Mesothelial cell of epicardium (in vitro differentiated cells): ENCODE measurements around the genes SCD, PAX2, TWNK, TLX1 and NPM3.

GRCh38 chr10:100187568-100188090, 1.8 kb upstream of the ERLIN1 start:
- PRO-cap: no peak

DNA sequence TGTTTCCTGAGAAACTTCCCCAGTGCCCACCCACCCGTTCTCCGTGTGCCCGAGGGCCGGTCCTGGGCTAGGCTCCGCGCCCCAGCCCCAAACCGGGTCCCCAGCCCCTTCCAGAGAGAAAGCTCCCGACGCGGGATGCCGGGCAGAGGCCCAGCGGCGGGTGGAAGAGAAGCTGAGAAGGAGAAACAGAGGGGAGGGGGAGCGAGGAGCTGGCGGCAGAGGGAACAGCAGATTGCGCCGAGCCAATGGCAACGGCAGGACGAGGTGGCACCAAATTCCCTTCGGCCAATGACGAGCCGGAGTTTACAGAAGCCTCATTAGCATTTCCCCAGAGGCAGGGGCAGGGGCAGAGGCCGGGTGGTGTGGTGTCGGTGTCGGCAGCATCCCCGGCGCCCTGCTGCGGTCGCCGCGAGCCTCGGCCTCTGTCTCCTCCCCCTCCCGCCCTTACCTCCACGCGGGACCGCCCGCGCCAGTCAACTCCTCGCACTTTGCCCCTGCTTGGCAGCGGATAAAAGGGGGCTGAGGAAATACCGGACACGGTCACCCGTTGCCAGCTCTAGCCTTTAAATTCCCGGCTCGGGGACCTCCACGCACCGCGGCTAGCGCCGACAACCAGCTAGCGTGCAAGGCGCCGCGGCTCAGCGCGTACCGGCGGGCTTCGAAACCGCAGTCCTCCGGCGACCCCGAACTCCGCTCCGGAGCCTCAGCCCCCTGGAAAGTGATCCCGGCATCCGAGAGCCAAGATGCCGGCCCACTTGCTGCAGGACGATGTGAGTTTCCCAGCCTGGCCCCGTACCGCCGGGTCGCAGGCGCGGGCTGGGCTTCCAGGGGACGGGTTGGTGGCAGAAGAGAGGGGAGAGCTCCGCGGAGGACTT, at the start of gene SCD:
SCD (plus strand) TSS at position 472 of the 875 bp plus-strand sequence.
- PRO-cap: bidirectional peak, plus-strand start at position 349 of the sequence, minus-strand start at position 180 of the sequence

- PRO-cap: no peak
These were observed 858 bp downstream of the NDUFB8 start for GRCh38 chr10:100528439-100529586.

DNA sequence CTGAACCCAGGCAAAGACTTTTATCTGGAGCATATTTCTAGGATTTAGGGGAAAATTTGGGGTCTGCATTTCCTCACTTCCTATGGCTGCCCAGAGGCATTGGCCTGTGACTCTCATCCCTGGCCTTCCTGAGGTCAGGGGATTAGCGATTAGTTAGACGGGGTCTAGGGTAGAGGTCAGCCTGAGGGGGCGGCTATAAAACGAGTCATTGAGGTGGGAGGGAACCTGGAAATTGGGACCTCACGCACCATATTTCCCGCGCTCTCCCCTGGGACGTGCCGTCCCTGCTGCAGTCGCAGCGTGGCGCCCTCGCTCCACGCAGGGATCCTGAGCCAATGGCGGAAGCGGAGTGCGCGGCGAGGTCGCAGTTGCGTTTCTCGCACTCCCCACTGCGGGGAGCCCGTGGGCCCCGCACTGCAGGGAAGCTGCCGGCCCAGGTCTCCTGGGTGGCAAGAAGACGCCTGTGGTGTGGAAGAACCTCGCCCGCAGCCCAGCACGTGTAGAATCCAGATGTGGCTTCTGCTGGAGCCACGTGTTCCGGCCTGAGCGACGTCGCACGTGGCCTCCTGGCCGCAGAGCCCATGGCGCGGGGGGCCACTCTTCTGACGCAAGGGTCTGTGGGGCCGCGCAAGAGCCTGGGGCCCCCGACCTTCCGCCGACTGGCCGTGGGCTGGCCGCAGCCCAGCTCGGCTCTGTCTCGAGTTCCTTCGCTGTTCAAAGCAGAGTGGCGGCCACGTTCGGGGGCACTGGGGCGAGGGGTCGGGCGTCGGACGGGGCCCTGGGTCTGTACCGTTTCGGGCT, 26.3 kb downstream of the HIF1AN start:
- PRO-cap: no peak

- PRO-cap: no peak
These were observed 33.9 kb downstream of the HIF1AN start for GRCh38 chr10:100569616-100570106.

GRCh38 chr10:100654455-100654804, 91.0 kb upstream of the PAX2 start:
- PRO-cap: no peak

- PRO-cap: no peak
These were observed 90.2 kb upstream of the PAX2 start for GRCh38 chr10:100654805-100655883.

DNA sequence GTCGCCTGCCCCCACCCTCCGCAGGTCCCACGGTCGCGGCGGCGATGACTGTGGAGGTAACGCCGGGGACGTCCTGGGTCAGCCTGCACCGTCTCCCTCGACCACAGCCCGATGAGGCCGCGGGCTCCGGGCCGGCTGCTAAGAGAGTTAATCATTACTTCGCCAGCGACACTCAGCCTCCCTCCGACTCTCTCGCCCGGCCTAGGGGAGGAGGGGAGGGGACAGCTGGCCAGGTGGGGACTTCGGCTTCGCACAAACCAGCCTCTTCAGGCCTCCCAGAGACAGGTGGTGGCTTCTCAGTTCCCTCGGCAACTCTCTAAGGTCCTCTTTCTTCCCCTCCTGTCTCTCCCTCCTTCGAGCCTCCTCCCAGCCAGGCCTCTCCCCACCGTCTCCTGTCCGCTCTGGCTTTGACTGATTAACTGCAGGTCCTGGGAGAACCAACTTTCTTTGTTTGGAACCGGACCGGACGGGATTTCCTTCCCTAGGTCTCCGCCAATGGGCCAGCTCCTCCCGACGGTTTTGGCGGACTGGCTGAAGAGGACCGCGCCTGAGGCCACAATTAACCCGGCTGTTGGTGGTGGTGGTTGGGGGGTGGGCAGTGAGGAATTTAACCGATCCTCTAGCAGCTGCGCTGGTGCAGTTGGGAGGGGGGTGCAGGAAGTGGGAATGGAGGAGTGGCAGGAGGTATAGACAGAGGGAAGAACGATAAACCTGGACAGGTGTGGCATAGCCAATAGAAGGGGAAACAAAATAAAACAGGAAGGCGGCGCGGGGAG, 5.5 kb upstream of the PAX2 start:
- PRO-cap: no peak

- PRO-cap: no peak
These were observed at the start of gene PAX2 for GRCh38 chr10:100745333-100745893. Gene PAX2 (plus strand): TSS chr10:100745582.

DNA sequence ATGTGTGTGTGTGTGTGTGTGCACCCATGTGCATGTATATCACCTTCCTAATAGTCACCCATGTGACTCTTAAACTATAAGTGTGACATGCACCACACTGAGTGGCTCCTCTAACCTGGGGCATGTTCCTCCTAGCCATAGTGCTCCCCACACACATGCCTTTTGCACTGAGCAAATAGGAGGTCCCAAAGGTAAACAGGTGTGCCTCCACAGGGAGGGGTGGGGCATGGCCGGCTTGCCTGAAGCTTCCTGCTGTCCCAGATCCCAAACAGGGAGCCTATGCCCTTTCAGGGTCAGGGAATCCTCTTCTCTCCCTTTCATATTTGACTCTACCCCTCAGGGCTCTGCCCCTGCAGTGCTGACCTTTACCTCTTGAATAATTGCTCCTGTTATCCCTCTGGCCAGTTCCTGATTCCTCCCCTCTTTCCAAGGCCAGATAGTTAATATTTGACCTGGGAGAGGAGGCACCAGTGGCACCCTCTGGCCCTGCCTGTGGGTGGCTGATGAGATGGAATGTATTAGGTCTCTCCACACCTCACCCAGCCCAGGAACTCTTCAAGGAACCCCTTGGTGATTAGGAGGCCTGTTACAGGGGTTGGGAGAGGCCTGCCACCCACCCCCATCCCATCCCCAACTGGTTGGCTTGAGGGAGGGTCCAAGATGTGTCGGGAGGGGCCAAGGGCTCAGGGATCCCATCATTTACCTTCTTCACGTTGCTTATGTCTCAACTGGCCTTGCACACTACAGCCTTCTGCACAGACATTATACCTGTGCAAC, 2.0 kb downstream of the SEMA4G start:
- PRO-cap: no peak

DNA sequence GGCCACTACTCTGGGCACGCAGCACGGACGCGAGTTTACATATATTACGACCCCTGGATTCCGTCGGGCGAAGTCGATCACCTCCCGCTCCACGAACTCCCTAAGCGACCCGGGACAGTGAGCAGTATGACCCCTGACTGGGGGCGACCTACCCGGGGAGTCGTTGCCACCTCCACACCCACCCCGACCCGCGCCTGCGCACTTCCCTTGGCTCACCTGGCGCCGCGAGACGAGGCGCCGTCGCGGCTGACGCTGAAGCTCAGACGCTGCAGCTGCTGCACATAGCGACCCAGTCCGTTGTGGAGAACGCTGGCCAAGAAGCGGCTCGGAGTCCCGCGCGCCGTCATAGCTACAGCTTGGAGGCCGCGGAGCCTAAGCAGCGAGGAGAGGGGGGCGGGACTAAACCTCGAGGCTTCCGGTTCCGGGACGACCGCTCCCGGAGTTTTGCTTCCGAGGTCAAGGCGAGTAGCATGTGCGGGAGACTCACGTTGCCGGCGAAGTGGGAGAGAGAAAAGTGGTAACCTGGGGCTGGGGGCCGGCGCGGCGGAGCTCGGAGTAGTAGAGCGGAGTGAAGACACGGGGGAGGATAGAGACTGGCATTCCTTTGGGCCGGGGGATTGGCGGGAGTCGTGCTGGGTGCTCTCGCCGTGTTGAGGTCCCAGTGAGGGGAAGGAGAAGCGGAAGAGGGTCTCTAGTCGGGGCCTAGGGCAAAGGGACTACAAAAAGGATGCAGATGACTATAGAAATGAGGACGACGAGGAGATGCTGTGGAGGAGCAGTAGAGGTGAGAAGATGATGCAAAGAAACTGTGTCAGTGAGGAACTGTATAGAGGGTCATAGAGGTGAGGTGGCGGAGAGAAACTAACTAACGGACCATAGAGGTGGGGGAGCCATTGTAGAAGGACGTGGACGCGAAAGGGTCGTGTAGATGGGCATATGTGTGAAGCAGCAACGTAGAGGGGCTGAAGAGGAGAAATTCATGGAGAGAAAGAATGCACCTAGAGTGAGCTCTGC, at the start of gene TWNK:
TWNK (plus strand) TSS at position 447 of the 1,014 bp plus-strand sequence.
- PRO-cap: bidirectional peak, plus-strand start at position 459 of the sequence, minus-strand start at position 401 of the sequence

DNA sequence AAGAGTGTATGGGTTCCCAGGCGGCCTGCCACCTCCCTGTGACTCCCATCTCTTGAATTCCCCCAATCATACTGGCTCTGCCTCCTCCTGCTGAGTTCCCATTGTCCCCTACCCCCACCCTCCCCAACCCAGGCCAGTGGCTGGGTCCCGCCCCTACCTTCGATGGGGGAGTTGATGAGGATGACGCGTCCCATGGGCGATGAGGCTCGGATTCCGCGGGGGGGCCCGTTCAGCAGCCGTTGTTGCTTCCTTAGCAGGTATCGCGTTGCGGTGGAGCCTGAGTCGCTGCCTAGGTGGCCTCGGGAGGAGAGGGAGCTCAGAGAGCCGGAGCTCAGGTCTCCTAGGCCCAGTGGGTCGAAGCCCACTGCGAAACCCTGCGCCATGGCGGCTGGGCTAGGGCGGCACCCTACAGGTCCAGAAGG, 1.1 kb downstream of the PDZD7 start:
- PRO-cap: no peak

DNA sequence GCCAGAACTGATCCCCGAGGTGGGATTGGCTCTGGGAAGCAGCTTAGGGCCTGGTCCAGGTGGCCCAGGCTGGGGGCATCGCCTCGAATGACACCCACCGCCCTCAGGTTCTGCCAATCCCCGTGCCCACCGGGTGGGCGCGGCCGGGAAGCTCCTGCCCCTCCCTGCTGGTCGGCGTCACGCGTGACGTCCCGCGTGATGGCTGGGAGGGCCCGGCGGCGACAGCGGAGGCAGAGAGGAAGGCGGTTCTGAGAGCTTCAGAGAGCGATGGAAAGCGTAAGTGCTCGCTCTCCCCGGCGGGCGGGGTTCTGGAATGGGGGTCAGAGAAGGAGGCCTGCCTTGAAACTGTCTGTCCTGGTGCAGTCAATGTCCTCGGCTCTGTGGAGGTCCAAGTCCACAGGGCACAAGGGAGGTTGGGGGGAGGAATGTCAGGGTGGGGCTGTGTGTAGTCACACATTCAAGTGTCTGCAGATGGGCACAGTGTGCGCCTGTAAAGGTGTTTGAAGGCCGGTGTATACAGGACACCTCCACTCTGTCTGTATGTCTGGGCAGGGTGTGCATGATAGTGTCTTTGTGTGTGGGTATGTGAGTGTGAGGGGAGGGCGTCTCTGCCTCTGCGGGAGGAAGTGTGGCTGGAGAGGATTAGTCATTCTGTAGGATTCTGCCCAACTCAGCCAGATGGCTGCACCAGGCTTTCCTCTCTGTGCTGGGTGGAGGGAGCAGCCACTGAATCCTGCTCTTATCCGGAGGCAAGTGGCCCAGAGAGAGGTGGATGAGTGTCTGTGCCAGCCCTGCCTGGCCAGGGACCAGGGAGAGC, 1.4 kb downstream of the SFXN3 start:
- PRO-cap: unidirectional peak, plus-strand start at position 251 of the sequence

- PRO-cap: no peak
These were observed 4.9 kb downstream of the KAZALD1 start for GRCh38 chr10:101066527-101067348.

GRCh38 chr10:101123538-101123869, 7.6 kb upstream of the TLX1 start:
- PRO-cap: no peak

GRCh38 chr10:101130593-101131843, at the start of gene TLX1:
Gene TLX1 (plus strand): TSS chr10:101131300.
- PRO-cap: no peak

- PRO-cap: no peak
These were observed 412 bp downstream of the LBX1 start for GRCh38 chr10:101228776-101229325.

- PRO-cap: no peak
These were observed 7.2 kb upstream of the LBX1 start for GRCh38 chr10:101235986-101237379.

- PRO-cap: bidirectional peak, plus-strand start at chr10:101783479, minus-strand start at chr10:101783408
These were observed at the start of gene NPM3 for GRCh38 chr10:101783188-101784194. Gene NPM3 (minus strand): TSS chr10:101783446.

GRCh38 chr10:101814660-101815266, 3.5 kb downstream of the OGA start:
- PRO-cap: no peak